ENCODE data around the gene INPP5B.

DNA sequence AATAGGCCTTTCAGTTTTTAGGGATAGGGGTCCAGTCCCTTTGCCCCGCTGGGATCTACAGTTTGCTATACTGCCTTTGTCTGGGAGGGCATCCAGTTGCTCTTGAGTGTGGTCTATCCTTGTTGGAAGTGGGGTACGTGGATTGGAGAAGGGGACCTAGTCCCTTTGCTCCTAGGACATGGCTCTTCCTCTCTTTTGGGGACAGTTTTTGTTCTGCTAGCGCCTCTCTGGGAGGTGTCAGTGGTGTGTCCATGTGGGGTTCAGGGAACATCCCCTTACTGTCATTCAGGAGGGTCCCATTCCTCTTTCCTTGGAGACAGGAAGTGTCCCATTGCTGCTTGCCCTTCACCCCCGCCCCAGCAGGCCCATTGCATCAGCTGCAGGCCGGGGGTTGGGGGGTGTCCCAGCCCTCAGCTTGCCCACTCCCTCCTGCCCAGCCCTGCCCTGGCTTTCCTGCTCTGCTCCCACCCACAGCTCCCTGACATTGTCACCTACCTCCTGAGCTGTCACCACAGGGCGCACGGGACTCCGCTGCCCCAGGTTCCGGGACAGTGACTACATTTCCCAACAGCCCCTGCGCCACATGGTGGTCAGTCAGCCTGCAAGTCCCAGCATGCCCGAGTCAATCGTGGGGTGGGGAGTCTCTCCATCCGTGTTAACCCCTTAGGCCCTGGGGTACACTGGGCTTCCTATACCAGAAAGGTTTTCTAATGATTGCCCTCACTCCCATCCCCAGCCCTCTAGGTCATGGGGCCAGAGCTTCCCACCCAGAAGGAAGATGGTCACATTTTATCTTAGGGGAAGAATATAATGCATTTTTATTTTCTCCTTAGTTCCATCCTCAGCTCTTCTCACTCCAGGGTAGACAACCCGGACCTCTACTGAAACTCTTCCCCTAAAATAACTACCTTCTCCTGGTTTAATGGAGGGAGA is at the start of gene INPP5B:
TSS of gene INPP5B (minus strand) at position 559 of the 933 bp plus-strand sequence.
- PRO-cap: bidirectional peak, plus-strand start at position 584 of the sequence, minus-strand start at position 557 of the sequence

DNA sequence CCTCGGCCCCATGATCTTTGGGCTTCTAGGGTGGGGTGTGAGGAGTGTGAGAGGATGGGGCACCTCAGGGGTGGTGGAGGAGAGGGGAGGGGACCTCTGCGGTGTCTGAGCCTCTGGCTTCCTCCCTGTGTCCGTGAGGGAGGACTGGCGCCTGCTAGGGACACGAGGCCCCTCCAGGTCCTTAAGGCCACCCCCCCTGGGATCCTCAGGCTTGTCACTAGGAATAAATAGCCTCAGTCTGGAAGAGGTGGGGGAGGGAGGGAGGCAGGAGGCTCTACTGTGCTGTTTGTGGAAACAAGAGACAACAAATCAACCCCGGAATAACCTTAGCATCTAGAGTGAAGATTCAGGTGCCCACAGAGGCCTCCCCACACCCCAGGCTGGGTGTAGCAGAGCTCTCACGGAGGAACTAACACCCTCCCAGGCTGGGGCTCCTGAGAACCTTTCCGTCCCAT is 896 bp upstream of the FHL3 start:
- PRO-cap: no peak

- PRO-cap: no peak
These were observed 3.5 kb upstream of the UTP11 start for GRCh38 chr1:38008844-38009701.

DNA sequence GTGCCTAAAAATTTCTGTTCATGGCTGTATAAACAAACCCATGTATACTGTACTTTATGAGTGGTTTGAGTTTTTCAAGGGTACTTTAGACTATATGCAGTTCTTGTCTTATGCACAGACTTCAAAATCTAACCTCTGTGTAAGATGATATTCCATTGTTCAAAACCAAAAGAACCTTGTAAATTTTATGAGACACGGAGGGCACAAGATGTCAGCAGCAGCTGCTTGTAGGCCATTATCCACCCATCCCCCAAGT is 107.0 kb upstream of the POU3F1 start:
- PRO-cap: no peak

GRCh38 chr1:38475242-38475838 is 384.2 kb downstream of the RRAGC start:
- PRO-cap: no peak

- PRO-cap: no peak
These were observed 1.3 kb downstream of the RHBDL2 start for GRCh38 chr1:38940259-38940715.

- PRO-cap: no peak
These were observed 14.1 kb downstream of the AKIRIN1 start for GRCh38 chr1:39005118-39005727.

DNA sequence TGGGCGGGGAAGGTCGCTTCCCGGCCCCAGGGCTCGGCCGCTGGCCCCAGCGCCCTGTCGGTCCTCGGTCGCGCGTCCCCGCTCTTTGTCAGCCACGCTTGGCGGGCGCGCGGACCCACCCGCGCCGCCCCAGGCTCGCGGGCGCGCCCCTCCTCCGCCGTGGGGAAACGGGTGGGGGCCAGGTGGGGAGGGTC is 55.6 kb downstream of the NDUFS5 start:
- PRO-cap: no peak

- PRO-cap: no peak
These were observed 72.3 kb downstream of the NDUFS5 start for GRCh38 chr1:39098352-39098877.

DNA sequence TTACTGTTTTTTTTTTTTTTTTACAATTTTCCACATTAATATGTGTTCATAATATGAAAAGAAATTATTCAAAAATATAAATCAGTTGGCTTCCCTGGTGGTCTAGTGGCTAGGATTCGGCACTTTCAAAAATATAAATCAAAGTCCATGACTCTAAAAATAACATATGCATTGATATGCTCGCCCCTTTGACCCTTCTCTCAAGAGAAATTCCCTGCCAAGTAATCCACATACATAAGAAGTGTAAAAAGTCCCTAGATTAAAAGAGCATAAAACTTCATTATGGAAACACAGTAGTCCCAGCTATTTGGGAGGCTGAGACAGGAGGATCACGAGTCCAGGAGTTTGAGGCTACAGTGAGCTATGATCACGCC is 88.0 kb downstream of the NDUFS5 start:
- PRO-cap: no peak

DNA sequence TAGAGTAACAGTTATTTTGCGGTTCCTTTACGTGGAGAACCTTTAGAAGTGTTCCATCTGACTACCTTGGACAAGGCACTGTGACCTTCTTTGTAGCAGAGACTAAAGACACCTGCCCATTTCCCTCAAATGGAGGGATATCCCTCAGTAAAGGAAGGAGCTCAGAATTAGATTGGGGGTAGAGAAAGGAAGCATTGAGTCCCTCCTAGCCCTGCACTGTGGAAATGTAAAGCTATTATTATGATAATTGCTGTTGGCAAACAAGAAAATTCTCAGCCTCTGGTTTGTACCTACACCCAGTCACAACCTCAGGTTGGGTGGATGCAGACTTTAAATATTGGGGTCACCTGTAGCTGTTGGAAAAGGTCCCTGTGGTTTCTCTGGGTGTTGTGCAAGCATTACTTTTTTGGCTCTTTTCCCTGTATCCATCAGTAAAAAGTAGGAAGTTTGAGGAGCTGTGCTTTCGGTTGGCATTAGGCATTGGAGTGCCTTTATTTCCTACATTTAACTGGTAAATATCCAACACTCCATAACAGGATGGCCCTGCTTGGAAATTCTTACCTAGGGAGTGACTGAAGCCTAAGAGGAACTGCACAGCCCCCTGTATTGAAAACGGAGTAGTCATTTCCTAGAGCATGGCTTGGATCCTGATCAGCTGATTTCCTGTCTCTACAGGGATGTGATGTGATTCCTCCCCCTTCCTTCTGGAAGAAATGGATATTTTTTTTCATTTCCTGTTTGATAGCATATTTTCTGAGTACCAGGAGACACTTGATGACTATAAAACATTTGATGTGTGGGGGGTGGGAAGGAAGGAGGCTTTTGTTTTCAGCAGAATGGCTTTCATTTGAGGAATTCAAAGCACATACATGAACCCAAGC is 72.3 kb upstream of the MACF1 start:
- PRO-cap: bidirectional peak, plus-strand start at position 792 of the sequence, minus-strand start at position 487 of the sequence

GRCh38 chr1:39154569-39155476 is 49.7 kb upstream of the MACF1 start:
- PRO-cap: no peak

DNA sequence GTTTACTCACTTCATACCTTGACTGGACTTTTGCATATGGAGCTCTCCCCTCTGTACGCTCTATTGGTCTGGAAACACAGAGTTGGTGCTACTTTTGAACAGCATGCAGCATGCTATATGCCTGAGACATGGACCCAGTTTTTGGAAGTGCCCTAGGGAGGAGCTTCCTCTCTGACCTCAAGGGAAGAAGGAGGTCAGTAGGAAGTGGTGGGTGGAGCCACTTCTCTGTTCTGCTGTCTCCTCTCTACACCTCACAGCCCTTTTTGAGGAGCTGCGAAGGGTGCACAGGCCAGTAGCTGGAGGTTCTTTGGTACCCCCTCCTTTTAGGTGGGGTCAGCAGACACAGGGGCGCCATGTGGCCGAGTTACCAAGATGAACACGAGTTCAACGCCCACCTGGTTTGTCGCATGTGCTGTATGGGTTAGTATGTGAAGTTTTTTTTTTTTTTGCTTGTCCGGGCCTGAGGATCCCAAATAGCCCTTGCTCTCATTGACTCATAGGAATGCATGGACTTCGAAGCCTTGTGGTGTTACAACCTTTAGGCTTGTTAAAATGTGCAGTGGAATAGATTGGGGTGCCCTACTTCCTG is 10.6 kb downstream of the MACF1 start:
- PRO-cap: unidirectional peak, plus-strand start at position 266 of the sequence

GRCh38 chr1:39216311-39216871 is 11.9 kb downstream of the MACF1 start:
- PRO-cap: no peak

DNA sequence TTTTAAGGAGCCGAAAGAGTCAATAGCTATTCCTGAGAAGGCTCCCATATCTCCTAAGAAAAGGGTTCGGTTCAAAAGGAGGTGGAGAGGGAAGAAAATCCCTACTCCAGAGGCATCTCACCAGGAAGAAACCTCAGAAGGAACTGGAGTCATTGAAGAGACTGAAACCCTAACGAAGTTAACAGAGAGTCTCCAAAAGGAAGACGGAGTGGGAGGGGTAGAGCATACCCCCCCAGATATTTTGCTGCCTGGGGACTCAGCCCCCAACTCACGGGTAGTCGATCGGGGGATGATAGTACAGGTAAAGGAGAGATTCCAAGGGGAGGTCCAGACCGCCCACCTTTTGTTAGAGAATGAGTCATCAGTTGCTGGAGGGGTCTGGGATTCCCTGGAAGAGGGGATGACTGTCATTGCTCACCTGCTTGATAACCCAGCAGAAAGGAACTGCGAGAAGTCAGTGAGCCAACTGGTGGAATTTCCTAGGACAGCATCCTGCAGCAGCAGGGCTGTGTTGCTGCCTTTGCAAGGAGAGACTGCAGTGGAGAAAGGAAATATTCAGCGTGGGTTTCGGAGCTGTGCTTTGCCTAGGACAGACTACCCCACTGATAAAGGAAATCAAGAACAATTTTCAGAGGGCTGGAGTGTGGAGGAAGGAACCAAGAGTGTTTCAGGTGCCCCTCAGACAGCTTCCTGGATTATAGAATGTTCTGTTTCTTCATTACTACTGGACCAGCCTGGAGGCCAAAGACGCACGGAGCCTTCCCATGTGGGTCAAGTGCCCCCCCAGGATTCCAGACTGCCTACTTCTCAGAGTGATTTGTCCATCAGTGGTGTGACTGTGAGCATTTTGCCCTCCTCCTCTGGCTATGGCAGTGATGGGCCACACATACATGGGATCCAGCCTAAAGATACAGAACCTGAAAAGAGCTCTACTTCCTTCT is 64.5 kb downstream of the MACF1 start:
- PRO-cap: no peak

DNA sequence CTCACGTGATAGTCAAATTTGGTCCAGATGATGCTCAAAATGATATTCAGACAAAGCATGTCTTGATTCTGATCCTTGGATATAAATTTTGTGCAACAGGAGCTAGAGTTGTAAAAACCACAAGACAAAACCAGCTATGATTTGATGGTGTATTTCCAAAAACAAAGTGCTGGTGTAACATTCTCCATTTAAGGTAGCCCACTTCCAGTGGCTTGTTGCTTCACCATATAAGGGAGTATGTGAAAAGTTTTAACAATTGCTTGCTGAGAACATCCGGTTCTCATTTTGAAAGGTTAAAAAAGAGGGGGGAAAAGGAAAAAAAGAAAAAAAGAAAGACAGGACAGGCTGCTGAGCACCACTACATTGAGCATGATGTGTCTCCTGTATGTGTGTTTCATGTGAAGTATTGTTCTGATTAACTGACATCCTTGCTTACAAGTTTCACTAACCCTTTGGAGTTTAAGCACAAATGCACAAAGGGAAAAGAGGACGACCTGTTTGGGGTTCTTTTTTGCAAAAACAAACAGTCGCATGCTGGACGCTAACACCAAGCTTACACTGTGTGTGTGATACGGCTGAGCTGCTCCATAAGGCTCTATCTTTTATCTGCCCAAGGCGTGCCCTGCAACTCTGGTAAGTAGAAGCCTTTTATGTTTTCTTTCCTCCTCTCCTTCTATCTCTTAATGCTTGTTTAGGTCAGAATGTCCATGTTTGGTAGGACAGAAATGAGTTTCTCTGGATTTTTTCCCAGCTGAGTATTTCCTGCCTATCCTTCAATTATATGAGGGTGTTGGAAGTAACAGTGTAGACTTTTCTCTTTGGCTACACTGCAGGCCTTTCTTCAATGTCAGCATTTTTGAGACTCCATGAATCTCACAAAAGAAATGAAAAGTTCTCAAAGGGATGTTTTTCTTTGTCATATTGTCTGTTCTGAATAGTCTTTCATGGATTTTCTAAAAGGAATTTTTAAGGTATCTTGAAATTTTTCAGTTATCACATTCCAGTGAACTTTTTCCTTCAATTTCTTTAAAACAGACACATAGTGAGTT is 123.9 kb downstream of the MACF1 start:
- PRO-cap: no peak

GRCh38 chr1:39427761-39428261 is 63.6 kb upstream of the BMP8A start:
- PRO-cap: no peak

DNA sequence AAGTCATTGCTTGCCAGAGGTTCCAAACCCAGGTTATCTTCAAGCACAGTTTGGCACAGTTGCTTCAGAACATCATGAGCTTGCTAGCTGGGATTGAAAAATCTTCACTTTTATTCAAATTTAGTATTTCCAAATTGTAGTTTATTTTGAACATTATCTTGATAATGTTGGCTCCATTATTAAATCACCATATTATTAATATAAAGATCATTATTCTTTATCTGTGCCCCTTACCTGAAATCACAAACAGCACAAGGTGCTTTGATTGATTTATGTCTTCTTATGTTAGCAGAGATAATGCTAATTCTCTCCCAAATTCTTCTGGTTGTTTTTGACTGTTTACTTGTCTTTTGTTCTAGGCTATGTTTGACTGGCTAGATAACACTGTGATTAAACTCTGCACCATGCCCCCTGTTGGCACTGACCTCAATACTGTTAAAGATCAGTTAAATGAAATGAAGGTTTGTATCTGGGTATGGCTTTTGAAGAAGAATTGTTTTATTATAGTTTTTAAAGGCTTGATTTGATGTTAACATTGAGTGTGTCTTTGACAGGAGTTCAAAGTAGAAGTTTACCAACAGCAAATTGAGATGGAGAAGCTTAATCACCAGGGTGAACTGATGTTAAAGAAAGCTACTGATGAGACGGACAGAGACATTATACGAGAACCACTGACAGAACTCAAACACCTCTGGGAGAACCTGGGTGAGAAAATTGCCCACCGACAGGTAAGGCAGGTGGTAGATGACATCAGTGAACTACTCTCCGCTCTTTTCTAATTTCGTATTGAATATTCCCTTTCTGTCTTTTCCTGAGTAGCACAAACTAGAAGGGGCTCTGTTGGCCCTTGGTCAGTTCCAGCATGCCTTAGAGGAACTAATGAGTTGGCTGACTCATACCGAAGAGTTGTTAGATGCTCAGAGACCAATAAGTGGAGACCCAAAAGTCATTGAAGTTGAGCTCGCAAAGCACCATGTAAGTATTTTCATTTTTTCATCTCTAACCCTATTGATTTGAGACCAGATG is 49.5 kb upstream of the BMP8A start:
- PRO-cap: no peak

GRCh38 chr1:39515723-39516039 is 24.2 kb downstream of the BMP8A start:
- PRO-cap: no peak

DNA sequence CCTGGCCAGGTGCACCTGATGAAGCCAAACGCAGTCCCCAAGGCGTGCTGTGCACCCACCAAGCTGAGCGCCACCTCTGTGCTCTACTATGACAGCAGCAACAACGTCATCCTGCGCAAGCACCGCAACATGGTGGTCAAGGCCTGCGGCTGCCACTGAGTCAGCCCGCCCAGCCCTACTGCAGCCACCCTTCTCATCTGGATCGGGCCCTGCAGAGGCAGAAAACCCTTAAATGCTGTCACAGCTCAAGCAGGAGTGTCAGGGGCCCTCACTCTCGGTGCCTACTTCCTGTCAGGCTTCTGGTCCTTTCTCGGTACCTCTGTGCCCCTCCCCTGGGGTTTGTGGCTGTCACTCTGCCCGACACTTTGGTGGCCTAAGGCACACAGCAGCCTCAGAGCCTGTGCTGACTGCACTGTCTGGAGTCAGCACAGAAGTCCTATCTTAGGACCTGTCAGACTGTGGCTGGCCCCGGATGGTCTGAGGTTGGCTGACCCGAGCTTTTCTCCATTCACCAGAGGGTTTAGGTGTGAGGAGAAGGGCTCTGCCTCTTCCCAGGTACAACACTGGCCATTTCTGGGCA is 34.3 kb downstream of the BMP8A start:
- PRO-cap: no peak